Vein endothelial cell (primary cell): ENCODE measurements around the genes C10orf120, OAT and LHPP.

DNA sequence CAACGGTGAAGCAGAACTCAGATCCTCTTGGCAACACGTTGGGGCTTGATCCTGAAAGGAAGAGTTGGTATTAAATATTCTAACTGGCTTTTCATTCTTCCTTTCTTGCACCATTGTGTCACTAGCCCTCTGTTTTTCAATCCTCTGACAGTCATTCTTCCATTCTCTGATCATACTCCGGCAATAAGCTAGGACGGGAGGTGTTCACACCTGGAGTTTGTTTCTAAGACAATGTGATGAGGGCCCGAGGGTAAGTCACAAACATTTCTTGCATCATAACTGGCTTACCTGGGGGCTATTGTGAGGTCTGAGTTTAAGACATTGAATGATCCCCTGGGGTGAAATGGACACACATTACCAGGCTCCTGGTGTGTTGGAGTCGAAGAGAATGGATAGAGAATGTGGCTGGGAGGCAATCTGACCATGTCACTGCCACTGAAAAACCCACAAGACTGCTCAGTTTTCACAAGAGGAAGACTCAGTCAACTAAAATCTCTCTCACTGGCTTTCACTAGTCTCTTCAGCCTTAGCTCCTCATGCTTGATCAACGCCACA is at the start of gene C10orf120:
Gene C10orf120 (minus strand): TSS at position 230 of the 555 bp plus-strand sequence.
- CAGE, long polyA plus RNA: no peak

DNA sequence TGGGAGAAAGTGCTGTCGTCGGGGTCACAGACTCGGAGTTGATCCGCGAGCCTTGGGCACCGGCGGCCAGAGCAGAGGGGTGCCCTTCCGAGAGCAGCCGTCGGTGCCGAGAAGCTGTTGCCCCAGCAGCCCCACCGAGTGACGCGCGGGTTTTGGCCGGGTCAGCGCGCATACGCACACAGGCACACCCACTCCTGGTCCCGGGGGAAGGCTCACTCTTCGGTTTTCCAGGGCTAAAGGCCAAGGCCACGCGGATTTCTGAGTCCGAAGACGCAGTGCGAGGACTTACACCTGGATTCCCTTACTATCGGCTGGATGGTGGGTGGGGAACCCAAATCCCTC is 1.1 kb upstream of the HMX3 start:
- CAGE, long polyA plus RNA: no peak

DNA sequence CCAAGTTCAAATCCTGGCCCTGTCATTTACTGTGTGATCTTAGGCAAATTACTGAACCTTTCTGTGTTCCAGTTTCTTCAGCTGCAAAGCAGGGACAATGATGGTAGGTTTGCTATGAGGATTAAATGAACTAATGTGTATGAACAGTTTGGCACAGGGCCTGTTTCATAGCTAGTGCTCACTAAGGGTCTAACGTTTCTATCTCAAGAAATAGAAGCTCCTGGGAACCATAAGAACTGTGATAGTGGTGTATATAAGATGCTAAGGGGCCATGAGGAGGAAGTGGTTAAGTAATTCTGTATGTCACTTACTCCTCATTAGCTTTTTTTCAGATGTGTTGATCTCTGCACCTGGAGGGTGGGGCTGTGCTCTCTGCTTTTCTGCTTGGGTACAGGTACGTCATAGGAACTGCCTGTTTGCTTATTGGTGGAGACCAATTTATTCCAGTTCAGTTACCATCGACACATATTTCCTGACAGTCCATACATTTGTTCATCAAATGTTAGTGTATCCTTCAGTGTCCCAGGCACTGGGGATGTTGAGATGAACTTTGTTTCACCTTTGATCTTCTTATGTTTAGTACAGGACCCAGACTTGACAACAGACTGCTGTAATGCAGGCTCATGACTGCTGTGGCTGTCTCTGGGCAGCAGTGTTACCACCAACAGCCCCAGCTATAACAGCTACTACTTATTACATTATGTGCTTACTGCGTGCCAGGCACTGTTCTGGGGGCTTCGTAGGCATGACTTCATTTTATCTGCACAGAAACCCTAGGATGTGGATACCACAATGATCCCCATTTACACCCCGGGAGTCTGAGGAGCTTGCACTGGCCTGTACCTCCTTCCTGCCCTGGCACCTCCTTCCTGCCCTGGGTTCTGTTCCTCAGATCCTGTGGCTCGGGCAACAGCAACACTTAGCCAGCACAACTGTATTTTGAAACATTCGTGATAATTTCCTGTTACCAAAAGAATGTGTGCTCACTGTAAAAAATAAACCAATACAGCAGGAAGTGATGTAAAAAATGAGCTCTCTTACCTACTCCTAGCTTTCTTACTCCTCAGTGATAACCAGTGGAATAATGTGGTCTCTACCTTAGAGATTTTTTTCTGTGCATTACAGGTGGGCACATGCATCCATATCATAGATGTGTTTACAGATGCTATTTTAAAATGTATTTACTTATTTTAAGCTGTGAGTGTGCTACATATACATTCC is 87.4 kb downstream of the BUB3 start:
- CAGE, long polyA plus RNA: no peak

DNA sequence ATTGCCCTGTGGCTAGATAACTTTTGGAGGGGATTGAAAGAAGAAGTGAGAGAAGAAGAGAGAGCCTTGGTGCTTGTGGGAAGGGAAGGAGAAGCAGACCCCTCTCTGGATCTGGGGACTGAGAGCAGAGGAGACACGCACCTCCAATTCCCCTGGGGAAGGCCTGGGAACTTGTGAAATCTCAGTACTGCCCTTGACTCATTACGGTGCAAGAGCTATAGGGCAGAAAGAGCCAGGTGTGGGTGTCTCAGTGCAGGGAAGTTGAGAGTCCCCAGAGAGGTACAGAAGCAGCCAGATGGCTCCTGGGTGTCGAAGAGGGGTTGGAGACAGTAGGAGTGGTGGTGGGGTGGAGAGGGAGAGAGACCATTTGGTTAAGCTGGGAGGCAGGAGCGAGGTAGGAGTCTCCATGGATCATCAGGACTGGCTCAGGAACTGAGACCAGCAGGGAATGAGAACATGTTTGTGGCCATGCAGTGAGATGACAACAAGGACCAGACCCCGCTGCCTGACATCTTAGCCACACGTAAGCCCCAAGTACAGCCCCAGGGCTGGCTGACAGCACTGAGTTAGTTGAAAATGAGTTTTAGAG is 238.1 kb downstream of the BUB3 start:
- CAGE, long polyA plus RNA: no peak

DNA sequence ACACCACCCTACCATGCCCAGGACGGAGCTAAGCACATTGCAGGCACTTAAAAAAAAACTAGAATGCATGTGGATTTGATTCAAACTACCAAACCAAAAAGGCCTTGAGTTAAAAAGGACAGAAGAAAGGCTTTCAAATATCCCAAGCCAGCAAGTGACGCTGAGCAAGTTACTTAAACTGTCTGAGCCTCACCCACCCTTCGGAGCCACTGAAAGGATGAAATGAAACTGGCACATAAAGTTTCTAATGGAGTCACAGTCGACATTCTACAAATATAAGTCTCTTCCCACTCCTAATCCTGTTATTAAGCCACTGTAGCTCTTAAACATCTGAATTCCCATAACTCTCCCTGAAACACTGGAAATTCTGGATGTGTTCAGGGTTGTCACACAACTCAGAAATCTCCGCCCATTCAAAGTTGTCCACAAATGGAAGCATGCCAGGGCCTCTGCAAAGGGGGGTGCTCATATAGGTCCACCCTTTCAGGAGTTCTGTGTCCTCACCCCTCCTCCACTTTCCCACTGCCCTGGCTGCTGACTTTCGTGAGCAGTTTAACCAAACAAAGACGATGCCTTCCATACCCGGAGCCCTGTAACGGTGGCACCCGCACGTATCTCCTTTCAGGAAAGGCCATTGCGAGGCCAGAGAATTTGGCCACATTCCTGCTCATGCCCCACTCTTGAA is 1.6 kb downstream of the CPXM2 start:
- CAGE, long polyA plus RNA: no peak

DNA sequence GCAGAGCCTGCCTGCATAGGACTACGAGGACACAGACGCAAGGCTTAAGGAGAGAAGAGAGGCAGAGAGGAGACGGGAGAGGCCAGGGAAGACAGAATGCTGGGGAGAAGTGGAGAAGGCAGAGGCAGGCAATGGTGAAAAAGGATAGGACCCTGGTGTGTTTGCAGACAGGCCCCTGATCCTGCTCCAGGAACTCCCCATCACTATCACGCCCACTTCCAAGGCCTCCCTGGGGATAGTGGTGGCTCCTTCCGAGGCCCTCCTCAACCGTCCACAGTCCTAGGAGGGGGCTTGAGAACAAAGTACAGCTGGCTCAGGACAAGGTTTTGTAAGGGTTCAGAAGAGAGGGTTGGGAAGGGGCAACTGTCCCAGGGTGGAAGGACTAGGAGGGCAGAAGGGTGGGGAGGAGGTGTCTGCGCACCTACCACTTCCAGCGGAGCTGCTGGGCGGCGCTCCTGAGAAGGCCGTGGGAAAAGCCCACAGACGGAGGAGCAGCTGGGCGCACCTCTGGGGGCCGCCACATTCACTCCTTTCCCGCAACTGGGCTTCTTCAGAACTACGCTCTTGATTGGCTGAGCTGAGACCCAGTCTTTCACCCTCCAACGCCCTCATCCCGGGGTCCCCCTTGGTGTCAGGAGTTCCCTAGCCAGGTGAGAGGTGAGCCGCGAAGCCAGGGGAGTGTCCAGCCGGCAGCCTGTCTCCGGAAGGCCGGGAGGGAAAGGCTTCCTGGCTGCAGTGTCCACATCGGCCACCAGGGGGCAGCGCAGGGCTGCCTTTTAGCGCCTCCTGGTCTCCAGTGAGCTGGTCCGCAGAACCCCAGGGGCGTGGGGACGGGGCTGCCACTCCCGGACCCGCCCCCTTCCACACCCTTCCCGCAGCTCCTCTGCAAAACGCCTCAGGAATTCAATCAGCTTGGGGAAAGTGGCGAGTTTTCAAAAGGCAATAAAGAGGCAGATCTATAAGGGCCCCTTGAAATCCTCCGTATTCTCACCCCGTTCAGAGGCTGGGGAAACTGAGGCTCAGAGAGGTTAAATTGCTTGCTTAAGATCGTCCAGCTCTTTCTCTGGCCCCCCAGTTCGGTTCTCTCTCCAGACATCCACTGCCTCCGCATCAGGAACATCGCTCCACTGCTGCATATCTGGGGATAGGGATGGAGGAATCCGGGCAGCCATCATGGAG is 99.0 kb downstream of the CHST15 start:
- CAGE, long polyA plus RNA: no peak

- CAGE, long polyA plus RNA: no peak
Measured at GRCh38 chr10:124021091-124021724, 72.2 kb downstream of the CHST15 start.

- CAGE, long polyA plus RNA: no peak
Measured at GRCh38 chr10:124044496-124045324, 48.7 kb downstream of the CHST15 start.

- CAGE, long polyA plus RNA: no peak
Measured at GRCh38 chr10:124075246-124075982, 18.0 kb downstream of the CHST15 start.

DNA sequence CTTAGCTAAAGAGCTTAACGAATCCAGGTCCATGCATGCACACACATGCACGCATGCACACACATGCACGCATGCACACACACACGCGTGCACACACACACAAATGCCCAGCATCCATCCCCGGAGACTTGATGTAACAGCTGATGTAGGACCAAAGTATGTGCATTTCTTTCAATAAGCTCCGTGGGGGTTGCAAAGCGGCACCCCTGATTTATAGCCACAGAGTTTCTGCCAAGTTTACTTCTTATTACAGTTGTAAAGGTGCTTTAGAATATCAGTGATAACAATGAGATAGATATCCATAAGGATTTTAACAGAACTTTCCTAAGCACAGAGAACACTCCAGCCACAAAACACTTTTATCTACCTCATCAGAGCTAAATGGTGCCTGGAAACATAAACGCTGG is 12.1 kb downstream of the CHST15 start:
- CAGE, long polyA plus RNA: no peak

DNA sequence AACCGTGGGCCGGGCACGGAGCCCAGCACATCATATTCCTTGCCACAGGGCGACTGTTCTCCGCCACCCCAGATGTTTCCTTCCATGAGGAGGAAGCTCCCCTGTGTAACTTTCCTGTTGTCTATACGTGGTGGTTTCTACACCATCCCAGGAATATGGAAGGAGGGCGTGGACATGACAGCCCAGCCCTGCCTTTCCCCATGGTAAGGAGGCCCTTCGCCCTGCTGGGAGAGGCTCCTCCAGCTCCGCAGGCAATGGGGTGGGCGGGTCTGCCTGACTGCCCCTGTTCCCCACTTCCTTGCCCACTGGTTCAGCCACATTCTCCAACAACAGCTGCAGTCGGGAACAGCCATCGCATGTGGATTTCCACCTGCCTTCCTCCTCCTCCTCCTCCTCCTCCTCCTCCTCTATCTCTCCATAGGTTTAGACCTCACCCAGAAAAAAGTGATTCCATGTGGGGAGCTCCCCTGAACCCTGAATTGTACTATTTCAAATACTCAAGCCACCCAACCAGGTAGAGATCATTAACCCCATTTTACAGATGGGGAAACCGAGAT is 7.0 kb downstream of the CHST15 start:
- CAGE, long polyA plus RNA: no peak

DNA sequence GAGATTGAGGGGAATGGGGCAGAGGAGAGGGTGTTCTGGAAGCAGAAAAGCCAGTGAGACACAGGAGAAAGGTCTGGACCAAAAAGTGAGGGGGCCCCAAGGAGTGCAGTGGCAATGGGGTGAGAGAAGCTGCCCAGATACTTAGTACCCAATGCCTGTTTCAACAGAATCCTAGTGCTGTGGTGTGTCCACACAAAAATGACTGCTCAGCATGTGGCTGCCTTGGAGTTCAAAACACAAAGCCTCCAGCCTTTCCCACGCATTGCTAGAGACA is 44.9 kb upstream of the CHST15 start:
- CAGE, long polyA plus RNA: no peak

GRCh38 chr10:124144879-124145515 is 51.6 kb upstream of the CHST15 start:
- CAGE, long polyA plus RNA: no peak

DNA sequence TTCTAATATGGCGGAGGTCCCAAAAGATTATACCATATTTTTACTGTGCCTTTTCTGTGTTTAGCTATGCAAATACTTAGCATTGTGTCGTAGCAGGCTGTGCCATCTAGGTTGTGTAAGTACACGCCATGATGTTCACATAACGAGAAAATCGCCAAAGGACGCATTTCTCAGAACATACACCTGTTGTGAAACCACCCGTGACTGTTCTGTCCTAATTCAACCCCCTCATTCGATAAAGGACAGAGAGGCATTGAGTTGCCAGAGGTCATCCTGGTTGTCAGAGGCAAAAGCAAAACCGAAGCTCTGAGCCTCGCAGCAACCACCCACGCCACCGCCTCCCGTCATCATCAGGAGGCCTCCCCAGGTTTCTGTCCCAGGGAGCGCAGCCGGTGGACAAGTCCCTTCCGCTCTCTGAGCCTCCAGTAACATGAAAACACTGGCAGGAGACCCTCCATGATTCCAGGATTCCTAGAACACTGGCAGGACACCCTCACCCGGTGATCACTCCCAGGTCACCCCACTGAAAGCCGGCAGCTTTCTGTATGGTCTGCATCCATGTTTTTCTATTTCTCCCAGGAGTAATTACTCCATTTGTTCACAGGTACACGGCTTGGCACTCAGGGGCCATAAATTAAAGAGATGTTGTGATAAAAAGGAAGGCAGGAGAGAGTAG is 28.7 kb downstream of the OAT start:
- CAGE, long polyA plus RNA: no peak

DNA sequence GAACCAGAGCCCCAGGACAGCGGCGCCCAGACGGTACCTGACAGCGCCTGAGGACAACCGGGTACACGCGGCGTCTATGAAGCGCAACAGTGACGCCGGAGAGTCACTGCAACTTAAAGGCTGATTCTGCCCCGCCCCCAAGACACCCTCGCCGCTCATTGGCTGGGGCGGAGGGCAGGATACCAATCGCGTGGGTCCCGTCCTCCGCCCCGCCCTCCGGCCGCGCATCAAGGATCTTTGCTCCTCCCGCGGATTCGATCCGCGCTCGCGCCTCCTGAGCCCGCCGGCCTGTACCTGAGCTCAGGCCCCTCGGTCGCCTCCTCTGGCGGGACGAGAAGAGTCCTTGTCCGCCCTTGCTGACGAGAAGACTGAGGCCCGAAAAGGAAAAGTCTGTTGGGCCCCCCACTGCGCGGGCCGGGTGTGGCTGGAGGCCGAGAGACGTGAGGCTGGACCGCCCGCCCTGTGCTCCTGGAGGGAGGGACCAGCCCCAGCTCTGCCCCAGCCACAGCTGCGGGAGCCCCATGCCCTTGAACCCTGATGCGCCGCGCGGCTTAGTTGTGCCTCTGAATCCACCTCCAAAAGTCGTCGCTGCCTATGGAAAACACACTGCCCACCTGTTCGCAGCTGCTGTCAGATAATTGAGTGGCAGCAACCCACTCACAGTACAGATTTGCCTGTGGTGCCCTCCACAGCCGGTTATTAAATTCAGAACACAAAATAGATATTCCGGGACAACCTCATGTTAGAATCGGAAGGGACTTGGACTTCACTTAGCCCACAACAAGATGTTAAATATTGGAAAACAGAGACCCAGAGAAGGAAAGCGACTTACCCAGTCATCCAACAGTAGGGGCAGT is at the start of gene OAT:
Gene OAT (minus strand): TSS at position 88 of the 857 bp plus-strand sequence.
- CAGE, long polyA plus RNA: start-site peak on the minus strand centred at position 89 of the sequence, 8 bp wide, 126 and 78 reads in 2 replicates

DNA sequence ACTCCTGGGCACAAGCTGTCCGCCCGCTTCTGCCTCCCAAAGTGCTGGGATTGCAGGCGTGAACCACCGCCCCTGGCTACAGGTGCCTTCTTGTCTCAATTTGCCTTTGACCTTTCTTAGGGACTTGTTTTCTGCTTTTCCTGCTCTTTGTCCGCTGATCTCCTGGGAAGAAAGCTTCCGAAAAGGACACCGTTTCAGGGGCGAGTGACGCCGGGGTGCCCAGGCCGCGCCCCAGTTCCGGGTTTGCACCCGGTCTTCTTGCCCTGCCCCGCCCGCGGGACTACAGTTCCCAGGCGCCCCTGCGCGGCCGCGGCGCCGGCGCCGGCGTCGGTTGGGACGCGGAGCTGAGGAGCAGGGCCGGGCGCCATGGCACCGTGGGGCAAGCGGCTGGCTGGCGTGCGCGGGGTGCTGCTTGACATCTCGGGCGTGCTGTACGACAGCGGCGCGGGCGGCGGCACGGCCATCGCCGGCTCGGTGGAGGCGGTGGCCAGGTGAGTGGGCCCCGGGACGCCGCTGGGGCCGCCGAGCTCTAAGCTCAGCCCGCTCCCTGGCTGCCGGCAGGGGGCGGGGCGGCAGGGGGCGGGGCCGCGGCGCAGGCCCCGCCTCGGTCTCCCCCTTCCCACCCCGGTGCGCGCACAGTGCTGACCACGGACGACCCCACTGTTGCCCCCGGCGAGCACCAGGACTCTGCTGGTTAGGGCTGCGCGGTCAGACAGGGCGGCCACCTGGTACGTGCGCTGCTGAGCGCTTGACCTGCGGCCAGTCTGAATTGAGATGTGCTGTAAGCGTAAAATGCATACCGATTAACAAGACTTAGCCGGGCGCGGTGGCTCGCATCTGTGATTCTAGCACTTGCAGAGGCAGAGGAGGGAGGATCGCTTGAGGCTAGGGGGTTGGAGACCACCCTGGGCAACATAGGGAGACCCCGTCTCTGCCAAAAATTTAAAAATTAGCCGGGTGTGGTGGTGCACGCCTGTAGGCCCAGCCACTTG is at the start of gene LHPP:
Gene LHPP (plus strand): TSS at position 327 of the 992 bp plus-strand sequence.
- CAGE, long polyA plus RNA: no peak

GRCh38 chr10:124538683-124539258 is 77.1 kb downstream of the LHPP start:
- CAGE, long polyA plus RNA: no peak

DNA sequence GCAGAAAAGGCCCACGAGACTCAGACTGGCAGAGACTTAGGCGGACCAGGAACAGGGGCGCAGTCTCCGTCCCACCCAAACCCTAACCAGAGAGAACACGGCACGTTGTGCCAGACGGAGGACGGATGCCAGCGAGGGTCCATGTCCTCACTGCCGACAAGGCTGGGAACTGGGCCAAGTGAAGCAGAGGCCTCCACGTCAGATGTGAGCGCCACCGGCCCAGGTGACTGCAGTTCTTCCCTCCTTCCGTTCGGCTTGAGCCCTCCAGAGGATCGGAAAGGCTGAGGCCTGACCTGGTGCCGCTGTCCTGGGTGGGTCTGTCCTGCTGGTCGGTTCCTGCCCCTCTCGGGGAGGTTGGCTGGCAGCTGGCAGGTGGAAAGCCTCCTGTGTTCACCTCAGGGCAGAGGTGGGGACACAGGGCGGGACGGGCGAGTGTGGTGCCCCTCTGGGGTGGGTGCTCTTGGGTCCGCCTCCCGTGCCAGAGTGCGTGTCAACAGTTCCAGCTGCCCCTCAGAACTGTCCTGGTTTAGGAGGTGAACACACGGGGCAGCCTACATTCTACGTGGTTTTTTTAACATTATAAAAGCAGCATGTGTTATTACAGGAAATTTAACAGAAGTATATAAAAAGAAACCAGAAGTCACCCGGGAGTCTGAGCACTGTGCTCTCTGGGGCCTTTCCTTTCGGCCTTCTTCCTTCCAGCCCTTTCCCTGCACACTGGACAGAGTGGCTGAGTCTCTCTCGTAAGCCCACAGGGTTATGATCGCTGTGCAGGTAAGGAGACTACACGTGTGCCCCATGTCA is 126.7 kb downstream of the FAM53B start:
- CAGE, long polyA plus RNA: no peak

DNA sequence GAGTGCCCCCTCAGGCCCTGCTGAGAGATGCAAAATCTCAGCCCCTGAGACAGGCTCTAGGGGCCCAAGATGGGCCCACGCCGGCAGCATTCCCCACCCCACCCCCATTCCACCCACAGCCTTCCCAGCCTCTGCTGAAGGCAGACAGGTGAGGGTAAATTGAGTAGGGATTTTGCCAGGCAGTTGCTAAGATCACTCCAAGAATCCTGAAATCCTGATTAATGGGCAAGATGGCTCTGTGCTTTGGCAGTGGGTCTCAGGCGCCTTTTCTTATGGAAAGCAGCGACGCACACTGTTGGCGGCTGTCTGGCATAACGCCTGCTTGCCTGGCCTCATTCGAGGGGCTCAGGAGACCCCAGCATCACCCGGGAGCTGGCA is 98.8 kb downstream of the FAM53B start:
- CAGE, long polyA plus RNA: no peak

GRCh38 chr10:124646312-124646934 is 97.8 kb downstream of the FAM53B start:
- CAGE, long polyA plus RNA: no peak